A375 (cell line): Measurements from ENCODE around the genes WDR27 and PHF10.

GRCh38 chr6:168060257-168060962 lies 18.6 kb downstream of the FRMD1 start:
- RAMPAGE, long total RNA = no peak

GRCh38 chr6:168326946-168327296 lies 7.3 kb upstream of the DACT2 start:
- RAMPAGE, long total RNA = no peak

DNA sequence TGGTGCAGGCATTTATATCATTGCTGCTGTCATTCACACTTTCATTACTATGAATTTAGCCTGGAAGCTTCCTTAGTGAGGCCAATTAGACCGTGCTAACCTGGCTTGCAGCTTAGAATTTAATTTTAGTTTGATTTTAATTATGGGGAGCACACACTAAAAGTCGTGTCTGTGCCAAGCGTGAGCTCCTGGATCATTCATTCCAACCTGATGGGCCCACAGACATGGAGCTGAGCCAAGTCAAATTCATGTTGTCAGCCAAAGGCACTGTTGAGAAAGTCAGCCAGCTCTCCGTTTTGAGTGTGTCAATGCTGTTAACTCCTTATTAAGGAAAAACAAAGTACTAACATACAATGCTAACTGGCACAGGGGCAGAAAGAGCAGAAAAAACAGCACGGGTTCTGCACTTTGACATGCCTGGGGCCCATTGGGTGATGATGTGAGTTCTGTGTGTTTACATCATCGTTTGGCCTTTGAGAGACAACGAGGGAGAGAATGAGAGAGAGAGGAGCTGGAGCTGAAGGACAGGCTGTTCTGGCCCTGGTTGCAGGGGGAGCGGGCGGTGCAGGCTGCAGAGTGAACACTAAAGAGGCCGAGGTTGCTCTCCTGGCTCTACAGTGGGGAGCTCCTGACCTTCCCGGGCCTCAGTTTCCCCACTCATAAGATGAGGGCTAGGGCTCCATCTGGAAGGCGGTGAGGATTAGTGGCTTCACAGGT lies 85.8 kb downstream of the SMOC2 start:
- RAMPAGE, long total RNA = no peak

DNA sequence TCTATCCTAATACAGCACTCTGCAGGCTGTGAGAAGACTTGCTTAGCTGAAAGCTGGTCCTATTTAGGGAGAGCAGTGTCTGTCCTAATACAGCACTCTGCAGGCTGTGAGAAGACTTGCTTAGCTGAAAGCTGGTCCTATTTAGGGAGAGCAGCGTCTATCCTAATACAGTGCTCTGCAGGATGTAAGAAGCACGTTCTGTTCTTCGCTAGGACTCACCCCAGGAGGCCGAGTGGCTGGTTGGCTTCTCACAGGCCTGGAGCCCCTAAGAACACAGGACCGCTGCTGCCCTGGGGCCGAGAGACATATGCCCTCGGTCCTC lies 96.4 kb downstream of the SMOC2 start:
- RAMPAGE, long total RNA = no peak

DNA sequence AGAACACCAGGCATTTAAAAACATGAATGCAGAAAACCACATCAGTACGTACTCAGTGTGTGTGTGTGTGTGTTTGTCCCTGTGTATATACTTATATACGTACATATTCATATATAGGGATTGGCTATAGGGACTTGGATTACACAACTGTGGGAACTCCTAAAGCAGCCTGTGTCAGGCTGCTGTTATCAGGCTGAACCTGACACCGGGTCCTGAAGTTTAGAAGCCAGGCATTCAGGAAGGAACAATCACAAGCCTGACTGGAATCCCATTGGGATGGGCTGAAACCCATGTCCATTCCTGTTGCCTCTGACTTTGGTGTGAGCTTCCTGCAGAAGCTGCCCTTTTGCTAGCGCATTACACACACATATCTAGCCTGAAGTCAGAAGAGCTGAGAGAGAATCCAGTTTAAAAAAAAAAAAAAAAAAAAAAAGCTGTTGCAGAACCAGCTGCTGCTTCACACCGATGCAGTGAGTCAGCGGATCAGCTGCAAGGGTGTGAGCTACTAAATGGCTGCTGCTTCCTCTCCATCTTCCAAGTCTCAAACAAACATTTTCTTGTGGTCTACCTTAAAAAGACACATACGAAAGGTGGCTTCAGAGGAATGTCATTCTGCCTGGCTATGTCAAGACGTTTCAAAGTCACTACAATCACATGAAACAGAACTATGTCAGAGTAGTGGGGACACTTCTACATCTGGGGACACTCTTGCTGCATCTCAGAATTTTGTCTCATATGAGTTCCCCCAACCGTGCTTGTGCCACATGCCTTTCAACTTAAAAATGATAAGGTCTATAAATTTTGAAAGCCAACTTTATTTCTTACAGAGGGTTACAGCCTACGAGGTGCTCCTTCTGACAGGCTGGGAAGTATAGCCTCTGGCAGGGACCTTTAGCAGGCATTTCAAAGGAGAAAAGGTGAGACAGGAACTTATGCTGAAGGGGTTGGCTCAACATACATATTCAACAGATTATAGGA lies 347.9 kb downstream of the THBS2 start:
- RAMPAGE, long total RNA = no peak

GRCh38 chr6:168961227-168961699 lies 292.4 kb downstream of the THBS2 start:
- RAMPAGE, long total RNA = no peak

DNA sequence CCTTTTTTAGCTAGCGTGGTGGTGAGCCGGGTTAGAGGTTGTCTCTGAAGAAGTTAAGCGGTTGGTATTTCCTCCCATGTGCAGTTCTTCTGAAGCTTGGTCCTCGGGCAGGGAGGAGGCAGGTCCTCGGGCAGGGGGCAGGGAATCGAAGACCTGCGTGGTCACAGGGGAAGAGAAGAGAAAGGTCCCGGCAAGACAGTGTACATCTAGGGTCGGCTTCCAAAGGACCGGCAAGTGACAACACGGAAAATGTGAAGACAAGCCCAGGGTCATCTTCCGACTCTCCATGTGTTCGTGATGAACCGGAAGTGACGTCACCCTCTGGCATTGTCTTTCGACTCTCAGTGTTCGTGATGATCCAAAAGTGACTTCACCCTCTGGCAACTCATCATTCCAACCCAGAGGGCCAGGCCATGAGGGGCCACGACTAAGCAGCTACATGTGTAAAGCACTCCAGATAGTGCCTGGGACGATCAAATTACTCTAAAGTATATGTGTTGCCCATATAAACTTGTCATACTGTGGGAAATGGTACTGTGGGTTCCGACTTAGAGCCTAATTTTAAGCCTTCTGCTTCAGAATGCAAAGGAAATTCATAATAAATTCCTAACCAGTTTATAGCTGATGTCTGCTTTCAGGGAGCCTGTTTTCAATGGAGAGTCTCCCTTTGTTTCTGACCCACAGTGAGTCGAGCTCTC lies 290.7 kb downstream of the THBS2 start:
- RAMPAGE, long total RNA = no peak

- RAMPAGE, long total RNA = no peak
These were observed 21.8 kb downstream of the THBS2 start for GRCh38 chr6:169231827-169232347.

GRCh38 chr6:169250507-169251265 lies 3.0 kb downstream of the THBS2 start:
- RAMPAGE, long total RNA = no peak

DNA sequence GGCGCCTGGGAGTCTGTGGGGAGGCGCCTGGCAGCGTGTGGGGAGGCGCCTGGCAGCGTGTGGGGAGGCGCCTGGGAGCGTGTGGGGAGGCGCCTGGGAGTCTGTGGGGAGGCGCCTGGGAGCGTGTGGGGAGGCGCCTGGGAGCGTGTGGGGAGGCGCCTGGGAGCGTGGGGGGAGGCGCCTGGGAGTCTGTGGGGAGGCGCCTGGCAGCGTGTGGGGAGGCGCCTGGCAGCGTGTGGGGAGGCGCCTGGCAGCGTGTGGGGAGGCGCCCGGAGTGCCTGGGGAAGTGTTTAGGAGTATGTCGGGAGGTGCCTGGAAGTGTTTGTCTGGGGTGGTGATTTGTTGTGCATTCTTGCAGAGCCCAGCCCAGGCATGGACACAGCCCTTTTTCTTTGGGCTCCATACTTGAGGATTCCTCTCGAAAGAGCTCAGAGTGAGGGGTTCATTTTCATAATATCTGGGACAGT lies 172.0 kb upstream of the THBS2 start:
- RAMPAGE, long total RNA = no peak

DNA sequence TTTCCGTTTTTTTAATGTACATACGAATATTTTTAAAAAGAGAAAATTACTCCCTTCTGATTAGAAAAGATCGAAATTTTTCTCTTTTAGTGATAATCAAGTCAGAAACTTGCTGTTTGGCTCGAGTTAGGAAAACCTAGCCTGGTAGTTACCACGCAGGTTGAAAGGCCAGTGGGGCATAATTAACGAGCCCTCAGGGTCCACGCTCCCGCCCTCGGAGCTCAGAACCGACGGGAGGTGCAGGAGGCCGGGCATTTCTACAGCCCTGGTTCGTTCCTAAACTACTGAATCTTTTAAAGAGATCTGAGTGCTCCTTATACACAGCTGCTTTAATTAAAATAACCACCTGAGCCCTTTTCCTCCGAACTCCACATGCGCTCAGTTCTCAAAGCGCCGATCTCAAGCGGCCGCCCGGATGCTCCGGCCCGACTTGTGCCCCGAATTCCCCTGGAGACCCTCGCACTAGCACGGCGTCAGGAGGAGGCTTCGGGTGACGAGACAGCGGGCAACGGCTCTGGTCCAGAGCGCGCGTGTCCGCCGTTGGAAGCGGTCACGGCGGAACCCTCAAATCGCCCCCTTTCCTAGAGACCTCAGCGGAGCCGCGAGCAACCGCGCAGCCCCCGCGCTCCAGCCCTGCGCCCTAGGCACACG lies 499 bp downstream of the WDR27 start:
- RAMPAGE, long total RNA = no peak

DNA sequence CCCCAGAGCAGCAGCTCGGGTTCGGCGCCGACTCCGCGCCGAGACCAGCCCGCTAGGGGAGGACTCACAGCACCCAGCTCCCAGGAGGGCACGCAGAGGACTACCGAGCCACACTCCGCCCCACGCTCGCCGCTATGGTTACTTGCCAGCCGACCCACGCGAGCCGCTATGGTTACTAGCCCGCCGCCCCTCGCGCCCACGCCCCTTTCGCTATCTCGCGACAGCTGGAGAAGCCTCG lies at the start of gene WDR27:
Gene WDR27 (minus strand): TSS at position 174 of the 238 bp plus-strand sequence.
- RAMPAGE, long total RNA = no peak

- RAMPAGE, long total RNA = no peak
These were observed 8.5 kb downstream of the PHF10 start for GRCh38 chr6:169715716-169716303.

DNA sequence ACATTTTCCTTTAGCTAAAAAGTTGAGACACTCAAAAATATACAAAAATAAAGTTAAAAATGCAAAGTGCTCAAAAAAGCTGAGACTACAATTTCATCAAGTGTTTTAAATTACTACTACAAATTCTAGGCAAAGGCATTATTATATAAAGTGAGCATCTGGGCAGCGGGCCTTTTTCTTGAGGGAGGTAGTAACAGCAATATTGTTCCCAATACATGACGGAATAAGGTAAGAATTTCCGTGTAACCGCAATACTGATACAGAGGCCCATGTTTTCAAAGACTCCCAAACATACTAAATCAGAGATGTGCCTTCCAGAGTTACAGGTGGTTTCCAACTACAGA lies 1.9 kb downstream of the PHF10 start:
- RAMPAGE, long total RNA = no peak

DNA sequence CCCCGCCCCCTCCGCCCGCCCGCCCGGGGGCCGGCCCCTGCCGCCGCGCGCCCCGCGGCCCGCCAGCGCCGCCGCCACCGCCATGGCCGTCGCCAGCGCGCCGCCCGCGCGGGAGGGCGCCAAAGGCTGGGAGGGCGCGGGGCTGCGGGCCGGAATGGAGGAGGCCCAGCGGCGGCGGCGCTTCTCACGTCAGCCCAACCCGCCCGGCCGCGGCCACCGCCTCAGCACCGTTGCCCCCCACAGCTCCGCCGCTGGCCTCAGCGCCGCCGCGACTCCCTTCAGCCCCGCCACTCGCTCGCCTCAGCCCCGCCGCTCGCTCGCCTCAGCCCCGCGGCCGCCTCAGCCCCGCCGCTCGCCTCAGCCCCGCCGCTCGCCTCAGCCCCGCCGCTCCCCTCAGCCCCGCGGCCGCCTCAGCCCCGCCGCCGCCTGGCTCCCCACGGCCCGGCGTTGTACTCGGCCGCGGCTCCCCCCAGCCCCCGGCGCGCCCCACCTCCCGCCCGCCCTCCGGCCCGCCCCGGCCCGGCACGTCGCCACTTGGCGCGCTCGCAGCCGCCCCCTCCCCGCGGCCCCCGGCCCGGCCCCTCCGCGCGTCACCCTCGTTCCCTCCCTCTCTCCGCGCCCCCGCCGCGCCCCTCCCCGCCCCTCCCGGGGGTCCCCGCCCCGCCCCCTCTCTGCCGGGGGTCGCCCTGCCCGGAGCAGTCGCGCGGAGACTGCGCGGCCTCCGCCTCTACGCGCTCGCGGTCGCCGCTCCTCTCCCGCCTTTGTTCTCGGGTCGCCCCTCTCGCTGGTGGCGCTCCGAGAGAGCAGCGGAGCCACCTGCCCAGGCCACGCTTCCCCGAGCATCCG lies at the start of gene PHF10:
Gene PHF10 (minus strand): TSS at position 455 of the 846 bp plus-strand sequence.
- RAMPAGE, long total RNA = no peak

GRCh38 chr6:169766919-169767967 lies 15.8 kb downstream of the ERMARD start:
- RAMPAGE, long total RNA = no peak

GRCh38 chr6:170080716-170081512 lies 210.0 kb downstream of the DLL1 start:
- RAMPAGE, long total RNA = no peak

- RAMPAGE, long total RNA = no peak
These were observed 65.7 kb downstream of the DLL1 start for GRCh38 chr6:170225136-170225683.

GRCh38 chr6:170225684-170226417 lies 65.0 kb downstream of the DLL1 start:
- RAMPAGE, long total RNA = no peak

DNA sequence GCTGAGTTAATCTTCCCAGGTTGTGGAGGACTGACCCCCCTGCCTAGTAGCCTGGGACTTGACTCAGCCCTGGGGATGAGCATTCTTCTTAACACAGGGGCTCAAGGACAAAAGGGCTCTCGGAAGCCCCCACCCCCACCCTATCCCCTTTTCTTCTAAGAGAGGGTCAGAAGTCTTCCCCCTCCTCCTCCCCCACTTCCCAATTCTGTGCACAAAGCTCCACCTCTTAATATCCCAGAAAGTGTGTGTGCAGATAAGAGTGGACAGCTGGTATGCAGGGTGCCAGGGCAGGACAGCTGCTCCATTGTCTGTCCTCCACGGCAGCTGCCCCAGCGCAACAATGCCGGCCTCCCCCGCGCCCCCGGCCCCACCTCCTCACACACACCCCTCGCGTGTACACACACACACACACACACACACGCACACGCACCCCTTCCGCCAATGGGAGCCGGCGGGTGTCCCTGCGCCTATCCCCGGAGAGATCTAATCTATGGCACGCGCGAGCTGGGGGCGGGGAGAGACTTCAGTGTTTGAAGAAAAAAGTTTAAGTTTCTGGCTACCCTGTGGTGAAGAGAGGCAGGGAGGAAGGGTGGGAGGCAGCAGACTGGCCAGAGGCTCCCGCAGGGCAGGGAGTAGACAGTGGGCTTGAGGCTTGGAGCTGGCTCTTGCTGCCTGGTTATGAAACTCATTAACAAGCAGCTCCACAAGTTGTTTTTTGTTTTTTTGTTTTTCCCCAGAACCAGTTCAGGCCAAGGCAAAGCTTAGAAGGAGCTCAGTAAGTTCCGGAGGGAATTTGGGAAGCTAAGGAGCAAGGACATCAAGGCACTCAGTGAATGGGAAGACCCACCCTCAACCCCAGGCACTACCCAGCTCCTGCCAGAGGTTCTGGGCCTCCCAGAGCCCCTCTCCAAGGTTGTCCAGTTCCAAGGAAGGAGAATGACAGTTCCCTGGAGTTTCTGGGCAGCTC lies 4.2 kb downstream of the DLL1 start:
- RAMPAGE, long total RNA = no peak